Measurements from ENCODE around the genes MLPH and RBM44.

DNA sequence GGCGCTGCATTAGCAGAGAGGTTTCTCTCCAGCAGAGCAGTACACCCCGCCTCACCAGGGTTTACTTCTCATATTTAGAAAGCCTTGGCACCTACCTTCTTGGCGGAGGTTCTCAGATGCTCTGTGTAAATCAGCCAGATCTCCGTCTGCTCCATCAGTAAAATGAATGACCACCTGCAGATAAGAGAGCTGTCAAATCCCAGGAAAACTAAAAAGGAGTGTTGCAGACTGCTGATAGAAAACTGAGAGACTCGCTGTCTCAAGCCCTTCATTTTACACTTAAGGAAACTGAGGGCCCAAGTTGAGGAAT is 49.8 kb downstream of the COL6A3 start:
- PRO-cap = no peak

- PRO-cap = no peak
These were observed 15.5 kb upstream of the MLPH start for GRCh38 chr2:237471484-237471927.

DNA sequence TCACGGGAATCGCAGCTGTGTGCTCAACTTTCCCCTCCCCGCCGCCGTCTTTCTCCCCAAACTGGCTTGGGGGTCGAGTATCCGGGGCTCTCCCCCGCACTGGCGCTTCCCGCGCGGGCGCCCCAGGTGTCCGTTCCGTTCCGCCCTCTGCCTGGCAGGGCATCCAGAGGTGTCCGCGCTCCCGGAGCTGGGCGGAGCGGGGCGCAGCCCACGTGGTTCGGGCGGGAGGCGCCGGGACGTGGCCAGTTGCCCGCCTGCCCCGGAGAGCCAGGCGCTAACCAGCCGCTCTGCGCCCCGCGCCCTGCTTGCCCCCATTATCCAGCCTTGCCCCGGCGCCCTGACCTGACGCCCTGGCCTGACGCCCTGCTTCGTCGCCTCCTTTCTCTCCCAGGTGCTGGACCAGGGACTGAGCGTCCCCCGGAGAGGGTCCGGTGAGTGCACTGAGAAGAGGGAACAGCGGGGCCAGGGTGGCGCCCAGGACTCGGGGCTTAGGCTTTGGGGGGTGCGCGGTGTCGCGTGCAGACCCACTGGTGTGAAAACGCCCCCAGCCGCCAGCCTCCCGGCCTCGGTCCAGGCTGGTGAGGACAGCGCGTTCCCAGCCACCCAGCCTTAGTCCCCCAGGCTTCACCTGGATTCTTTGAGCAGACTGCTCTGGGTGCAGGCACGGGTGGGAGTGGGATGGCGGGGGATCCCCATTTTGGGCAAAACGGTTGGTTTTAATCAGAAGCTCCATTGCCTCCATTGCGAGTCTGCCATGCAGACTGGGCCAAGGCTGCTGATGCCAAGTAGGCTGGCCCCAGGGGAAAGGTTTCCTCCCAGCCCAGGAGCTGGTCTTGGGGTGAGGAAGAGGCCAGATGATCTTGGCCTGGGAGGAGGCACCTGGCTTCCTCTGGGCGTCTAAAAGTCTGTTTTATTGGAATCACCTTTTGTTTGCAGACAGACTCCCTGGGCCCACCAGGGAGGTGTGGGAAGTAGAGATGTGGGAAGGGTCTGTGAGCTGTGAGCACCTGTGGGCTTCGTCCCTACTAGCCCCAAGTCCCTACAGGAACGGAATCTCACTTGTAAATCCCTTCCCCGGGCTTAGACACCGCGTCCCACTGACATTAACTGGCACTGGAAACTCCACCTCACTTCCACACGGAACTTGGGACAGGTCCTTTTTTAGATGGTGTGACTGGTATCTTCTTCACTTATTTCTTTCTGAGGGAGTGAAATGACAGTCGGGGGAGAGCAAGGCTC is at the start of gene MLPH:
MLPH (plus strand) TSS at position 245 of the 1,239 bp plus-strand sequence.
- PRO-cap = no peak

GRCh38 chr2:237496999-237497403 is 9.9 kb downstream of the MLPH start:
- PRO-cap = no peak

DNA sequence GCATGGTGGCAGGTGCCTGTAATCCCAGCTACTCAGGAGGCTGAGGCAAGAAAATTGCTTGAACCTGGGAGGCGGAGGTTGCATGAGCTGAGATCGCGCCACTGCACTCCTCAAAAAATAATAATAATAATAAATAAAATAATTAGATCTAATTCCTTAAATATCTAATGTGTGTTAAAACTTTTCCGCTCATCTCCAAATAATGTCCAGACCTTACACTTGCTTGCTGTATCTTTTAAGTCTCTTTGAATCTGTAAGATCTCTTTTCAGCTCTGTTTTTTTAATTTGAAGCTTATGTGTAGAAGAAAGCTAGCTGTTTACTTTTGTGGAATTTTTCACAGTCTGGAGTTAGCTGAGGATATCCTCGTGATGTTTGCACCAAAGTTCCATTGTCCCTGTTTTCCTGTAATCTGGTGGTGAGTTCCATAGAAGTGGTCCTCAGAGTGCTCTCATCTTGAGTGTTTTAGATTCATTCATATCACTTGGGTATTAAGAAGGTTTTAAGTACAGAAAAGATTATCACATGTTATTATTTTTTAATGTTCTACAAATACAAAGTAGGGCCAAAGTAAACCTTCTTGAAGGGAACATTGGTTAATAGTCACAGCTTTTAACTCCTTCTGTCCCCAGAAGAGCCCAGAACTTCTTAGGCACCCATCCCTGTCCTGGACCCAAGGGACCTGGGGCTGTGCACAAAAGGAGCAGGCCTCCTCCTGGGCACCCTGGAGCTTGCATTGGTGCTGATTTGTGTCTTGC is 14.8 kb downstream of the MLPH start:
- PRO-cap = no peak

- PRO-cap = no peak
These were observed 25.6 kb downstream of the MLPH start for GRCh38 chr2:237512541-237513173.

DNA sequence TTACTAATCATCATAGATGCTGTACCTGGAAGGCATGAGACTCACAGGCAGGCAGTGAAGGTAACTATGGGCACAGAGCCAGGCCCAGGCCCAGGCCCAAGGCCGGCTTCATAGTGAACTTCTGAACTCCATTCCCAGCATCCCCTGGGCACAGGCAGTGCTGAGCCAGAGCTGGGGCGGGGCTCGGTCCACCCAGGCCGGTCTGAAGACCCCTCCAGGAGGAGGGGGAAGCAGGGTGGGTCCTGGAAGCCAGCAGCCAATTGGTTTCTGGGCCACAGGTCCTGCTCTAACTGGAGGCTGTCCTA is 37.6 kb downstream of the MLPH start:
- PRO-cap = no peak

GRCh38 chr2:237538455-237538654 is 28.0 kb upstream of the PRLH start:
- PRO-cap = no peak

- PRO-cap = no peak
These were observed 346 bp downstream of the PRLH start for GRCh38 chr2:237566697-237567142.

- PRO-cap = no peak
These were observed 6.5 kb downstream of the PRLH start for GRCh38 chr2:237572872-237573289.

DNA sequence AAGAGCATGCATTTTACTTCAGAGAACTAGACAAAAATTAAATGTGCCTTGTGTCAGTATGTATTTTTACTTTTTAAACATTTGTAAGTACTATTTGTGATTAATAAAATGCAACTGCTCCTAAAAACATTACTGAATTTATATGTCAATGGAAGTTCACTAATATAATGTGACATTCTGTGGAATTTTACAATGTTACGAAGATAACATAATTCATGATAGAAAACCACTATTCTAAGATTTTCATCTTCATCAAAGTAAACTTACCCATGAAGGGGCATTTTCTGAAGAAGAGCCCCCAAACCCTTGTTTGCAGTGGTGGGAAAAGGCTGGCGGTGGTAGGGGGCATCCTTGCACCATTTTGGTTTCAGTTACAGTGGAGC is 29.3 kb downstream of the LRRFIP1 start:
- PRO-cap = no peak

DNA sequence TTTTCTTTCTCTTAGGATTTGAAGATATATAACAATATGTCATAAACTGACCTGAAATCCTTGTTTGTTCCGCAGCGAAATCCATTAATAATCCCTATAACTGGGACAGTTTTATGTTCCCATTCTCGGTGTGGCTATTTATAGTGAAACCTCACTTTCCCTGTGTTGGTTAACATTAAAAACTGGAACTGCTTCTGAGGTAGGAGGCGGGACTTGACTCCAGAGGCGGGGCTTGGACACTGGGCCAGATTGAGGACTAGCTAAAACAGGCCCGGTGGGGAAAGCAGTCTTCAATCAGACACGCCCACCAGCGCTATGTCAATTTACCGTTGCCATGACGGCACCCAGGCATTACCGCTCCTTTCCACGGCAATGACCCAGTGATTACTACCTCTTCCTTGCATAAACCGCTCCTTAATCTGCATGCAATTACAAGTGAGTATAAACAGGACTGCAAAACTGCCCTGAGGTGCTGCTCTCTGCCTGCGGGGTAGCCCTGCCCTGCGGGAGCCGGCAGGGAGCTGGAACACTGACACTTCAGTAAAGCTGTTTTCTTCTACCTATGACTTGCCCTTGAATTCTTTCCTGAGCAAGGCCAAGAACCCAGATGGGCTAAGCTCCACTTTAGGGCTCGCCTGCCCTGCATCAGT is 35.3 kb downstream of the LRRFIP1 start:
- PRO-cap = no peak

GRCh38 chr2:237670431-237671208 is 43.2 kb downstream of the LRRFIP1 start:
- PRO-cap = no peak

- PRO-cap = no peak
These were observed 72.5 kb downstream of the LRRFIP1 start for GRCh38 chr2:237699733-237700462.

- PRO-cap = no peak
These were observed 84.0 kb downstream of the LRRFIP1 start for GRCh38 chr2:237711211-237712005.

- PRO-cap = no peak
These were observed 74.3 kb upstream of the RBM44 start for GRCh38 chr2:237724225-237724674.

GRCh38 chr2:237736069-237737223 is 62.1 kb upstream of the RBM44 start:
- PRO-cap = no peak

GRCh38 chr2:237741946-237742465 is 56.6 kb upstream of the RBM44 start:
- PRO-cap = no peak

DNA sequence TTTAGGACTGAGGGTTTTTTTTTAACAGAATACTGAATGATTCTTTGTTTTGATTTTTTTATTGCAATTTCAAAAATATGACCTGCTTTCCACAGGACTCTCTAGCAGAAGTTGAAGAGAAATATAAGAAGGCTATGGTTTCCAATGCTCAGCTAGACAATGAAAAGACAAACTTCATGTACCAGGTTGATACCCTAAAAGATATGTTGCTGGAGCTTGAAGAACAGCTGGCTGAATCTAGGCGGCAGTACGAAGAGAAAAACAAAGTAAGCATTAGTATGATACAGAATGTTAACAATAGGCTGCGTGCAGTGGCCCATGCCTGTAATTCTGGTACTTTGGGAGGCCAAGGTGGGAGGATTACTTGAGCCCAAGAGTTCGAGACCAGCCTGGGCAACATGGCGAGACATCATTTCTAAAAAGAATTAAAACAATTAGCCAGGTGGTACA is 45.3 kb upstream of the RBM44 start:
- PRO-cap = no peak

DNA sequence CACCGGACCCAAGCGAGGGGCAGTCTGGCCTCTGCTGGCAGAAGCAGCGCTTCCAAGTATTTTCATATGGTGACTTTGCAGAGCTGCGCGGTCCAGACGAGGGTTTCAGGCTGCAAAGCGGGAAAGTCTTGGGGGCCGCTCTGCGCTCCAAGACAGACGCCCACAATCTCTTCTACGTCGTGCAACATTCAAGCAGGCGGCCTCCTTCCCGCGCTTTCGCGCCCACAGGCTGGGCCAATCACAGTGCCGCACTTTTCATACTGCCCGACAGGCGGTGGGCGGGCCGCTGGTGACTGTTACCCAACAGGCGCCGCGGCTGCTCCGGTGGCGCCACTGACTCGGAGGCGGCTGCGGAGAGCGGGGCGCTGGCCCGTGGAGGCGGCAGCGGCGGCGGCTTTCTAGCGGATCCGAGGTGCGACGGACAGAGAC is at the start of gene RBM44:
RBM44 (plus strand) TSS at position 330 of the 429 bp plus-strand sequence.
- PRO-cap = no peak

Measured in ReNcell CX (cell line).